ENCODE results near the gene MCM5.

DNA sequence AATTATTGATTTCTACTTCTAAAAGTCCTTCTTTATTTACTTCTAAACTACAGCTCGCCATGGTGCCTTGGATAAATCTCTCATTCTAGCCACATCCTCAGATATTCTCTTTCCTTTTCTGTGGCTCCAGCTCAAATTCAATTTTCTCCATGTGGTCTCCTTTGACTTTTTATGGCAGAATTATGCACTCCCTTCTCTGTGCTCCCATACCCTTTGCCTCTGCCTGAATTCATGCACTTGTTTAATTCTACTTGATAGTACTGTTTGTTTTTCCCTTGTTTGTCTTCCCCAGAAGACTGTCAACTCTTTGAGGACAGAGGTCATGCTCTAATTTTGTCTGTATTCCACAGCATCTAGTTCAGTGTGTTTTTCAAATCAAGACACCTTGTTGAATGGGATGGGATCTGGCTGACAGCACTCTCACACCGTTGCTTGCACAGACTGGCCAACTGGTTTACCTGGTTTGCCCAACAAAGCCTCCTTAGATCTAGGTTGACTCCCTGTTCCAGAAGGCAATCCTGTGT is 121.3 kb upstream of the TIMP3 start:
- PRO-cap, result no peak

DNA sequence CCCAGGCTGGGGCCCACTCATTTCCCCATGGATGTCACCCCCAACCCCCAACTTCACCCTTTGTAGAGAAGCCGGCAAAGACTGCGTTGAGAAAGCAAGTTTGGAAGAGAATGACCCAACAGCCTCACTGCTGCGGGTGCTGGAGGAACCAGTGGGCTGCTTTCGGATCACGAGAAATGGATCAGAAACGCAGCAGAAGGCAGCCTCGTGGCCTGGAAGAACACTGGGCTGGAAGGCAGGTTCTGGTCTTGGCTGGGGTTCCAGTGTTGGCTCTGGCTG is 37.2 kb upstream of the TIMP3 start:
- PRO-cap, result no peak

DNA sequence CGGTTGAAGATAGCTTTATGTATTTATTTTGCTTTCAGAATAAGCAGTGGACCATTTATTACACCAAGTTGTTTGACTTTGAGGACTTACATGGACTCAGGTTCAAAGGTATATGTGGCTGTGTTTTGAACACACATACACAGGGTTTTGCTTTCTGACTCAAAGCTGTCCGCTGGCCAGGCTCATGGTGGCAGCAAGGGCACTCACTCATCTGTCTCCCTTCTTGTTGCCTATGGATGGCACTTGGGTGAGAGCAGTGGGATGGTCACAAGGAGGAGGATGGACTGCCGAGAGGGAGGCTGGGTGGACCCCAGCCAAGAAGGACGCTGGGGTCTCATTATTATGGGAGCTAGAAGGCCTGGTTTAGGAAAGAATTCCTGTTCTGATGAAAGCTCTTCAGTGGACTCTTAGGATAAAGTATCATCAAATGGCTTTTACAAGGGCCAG is 6.6 kb downstream of the TIMP3 start:
- PRO-cap, result no peak

DNA sequence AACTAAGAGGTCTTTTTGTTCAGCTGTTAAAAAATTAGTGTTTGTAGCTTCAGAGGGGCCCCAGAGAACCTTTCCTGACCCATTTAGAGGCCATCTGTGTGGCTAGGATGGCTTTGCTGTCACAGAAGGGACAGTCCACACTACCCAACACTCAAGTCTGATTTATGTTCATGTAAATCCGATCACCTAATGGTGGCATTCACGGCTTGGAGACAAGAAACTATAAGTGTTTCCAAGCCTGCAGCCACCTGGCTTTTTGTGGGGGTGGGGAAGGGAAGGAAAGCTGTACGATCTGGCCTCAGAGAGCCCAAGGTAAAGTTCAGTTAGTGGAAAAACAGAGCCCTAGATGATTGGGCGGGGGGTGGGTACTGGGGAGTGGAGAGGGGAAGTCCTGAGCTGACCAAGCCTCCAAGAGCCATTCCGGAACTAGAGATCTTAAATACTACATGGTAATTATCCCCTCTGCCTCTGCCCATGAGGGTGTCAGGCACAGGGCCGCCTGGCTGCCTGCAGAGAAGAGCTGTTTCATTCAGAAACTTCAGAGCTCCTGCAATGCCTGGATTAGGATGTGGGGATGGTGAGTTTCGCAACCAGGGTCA is 8.8 kb downstream of the TIMP3 start:
- PRO-cap, result no peak

GRCh38 chr22:32880919-32881730 is 79.6 kb downstream of the TIMP3 start:
- PRO-cap, result no peak

GRCh38 chr22:32967228-32967863 is 90.8 kb downstream of the SYN3 start:
- PRO-cap, result no peak

DNA sequence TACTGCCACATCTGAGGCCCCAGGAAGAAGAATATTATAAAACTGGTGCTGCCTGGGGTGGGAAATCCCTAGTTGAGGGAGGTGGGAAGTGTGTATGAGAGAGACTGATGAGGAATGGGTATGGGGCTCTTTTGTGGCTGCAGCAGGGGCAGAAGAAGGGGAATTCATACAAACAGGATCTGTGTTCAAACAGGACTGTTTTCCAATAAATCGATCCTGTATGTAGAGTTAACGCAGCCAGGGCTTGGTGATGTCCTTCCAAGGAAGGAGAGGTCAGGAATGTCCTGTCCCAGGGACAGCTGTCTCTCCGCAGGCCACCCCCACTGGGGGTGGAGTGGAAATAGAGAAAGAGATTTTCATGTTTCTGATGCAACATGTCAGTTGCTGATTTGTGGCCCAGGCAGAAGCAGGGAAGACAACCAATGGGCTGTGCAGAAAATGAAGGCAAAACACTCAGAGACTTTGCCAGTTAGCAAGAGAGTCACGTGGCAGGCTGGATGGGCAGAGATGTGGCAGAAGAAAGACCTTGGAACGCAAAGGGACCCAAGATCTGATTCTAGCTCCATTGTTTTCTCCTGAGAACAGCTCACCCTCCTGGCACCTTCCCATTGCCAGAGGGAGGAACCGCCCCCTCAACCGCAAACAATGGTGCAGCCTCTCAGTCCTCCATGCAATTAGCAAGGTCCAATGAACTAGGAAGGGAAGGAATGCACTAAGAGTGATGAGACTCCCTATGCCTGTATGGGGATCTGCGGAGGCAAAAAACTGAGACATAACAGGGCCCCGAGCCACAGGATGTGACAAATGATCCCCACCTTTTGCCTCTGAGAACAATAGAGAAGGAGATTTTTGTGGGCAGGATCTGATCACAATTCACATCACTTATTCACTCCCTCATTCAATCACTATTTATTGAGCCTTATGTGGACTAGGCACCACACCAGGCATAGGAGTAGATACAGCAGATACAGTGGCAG is 71.0 kb downstream of the SYN3 start:
- PRO-cap, result no peak

GRCh38 chr22:33337248-33338059 is 279.3 kb upstream of the SYN3 start:
- PRO-cap, result no peak

GRCh38 chr22:33568093-33568510 is 352.2 kb downstream of the LARGE1 start:
- PRO-cap, result bidirectional peak, plus-strand start at chr22:33568375, minus-strand start at chr22:33568202

DNA sequence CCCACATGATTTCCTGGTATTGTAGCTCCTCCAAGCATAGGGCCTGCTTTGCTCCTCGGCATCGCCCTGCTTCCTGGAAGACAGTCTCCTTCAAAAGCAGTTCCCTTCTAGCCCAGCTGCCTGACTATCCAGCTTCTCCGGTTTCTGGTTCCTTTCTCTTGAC is 261.4 kb downstream of the LARGE1 start:
- PRO-cap, result no peak

DNA sequence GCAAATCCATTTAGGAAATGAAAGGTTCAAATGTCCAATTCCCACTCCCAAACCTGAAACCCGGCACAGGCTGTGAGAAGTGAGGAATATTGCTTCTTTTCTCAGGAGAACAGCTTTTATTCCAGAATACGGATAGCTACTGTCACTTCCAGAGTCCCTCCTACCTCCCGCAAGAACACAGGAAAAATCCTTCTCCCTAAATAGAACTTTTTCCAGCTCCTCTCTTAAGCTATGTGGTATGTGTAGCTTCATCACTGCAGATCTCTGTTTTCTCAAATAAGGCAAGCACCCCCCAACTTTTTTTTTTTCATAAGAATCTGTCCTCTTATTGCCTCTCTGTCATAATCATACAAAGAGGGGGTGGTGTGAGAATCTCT is 126.8 kb downstream of the LARGE1 start:
- PRO-cap, result no peak

- PRO-cap, result no peak
Observed at GRCh38 chr22:33873046-33873583, 47.2 kb downstream of the LARGE1 start.

- PRO-cap, result bidirectional peak, plus-strand start at chr22:33921248, minus-strand start at chr22:33921000; unidirectional peak, plus-strand start at chr22:33921740; bidirectional peak, plus-strand start at chr22:33922099, minus-strand start at chr22:33921953
Observed at GRCh38 chr22:33921128-33922238, 1.2 kb upstream of the LARGE1 start.

- PRO-cap, result no peak
Observed at GRCh38 chr22:33948088-33948640, 27.9 kb upstream of the LARGE1 start.

- PRO-cap, result no peak
Observed at GRCh38 chr22:35230942-35231540, 26.3 kb upstream of the HMGXB4 start.

GRCh38 chr22:35299953-35300363 is 264 bp downstream of the TOM1 start:
- PRO-cap, result bidirectional peak, plus-strand start at chr22:35300293, minus-strand start at chr22:35300116

DNA sequence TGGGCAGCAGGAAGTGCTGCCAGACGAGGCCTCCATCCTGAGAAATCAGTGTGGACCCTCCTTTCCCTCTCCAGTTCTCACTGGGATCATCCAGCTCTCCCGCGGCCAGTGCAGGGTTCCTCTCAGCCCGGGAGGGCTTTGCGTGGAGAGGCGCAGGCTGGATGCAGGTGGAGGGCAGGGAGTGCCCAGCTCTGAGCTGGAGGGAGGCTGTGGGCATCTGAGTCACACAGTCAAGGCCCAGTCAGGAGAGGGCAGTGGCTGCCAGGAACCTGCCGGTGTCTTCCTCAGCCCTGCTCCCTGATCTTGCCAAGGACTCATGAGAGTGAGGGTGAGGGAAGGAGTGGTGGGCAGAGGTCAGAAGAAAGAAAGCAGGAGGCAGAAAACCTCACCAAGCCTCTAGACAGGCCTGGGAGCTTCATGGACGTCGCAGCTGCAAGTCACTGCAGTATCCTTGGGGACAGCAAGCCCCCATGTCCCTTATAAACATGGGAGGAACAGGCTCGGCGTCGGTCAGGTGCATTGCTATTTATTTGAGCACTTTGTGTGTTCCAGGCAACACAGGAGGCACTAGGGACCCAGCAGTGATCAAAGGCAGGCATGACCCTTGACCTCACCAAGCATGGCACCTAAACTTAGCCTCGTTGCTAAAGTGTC is 19.2 kb downstream of the TOM1 start:
- PRO-cap, result no peak

GRCh38 chr22:35355777-35356145 is 25.1 kb upstream of the HMOX1 start:
- PRO-cap, result no peak

GRCh38 chr22:35399759-35400355 is at the start of gene MCM5:
Gene MCM5, plus strand, starts transcription at chr22:35400140.
- PRO-cap, result bidirectional peak, plus-strand start at chr22:35400142, minus-strand start at chr22:35399896

DNA sequence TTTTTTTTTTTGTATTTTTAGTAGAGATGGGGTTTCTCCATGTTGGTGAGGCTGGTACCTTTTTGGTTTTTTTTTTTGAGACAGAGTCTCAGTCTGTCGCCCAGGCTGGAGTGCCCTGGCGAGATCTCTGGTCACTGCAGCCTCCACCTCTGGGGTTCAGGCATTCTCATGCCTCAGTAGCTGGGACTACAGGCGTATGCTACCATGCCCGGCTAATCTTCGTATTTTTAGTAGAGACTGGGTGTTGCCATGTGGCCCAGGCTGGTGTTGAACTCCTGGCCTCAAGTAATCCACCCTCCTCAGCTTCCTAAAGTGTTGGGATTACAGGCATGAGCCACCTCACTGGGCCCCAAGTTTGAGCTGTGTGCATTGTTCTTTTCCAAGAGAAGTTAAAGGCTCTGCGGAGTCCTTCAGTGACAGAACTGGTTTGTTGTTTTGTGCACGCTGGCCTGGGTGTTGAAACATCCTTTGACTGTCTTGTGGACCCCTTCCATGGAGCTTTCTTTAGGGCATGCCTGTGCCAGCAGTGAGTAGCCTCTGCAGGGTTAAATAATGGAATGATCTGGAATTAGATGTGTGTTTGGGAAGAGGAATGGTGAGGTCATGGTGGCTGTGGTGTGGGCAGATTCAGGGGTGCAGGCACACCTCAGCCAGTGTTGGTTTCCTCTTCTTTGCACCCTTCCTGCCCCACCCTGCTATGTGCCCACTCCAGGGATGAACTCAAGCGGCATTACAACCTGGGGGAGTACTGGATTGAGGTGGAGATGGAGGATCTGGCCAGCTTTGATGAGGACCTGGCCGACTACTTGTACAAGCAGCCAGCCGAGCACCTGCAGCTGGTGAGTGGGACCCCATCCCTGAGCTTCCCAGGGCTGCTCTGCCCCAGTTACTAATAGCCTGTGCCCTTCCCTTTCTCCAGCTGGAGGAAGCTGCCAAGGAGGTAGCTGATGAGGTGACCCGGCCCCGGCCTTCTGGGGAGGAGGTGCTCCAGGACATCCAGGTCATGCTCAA is 2.9 kb downstream of the MCM5 start:
- PRO-cap, result no peak

All from colic lymph node (tissue), 1 donor.